ENCODE results near the genes SP140 and PSMD1.

GRCh38 chr2:229339580-229339836 is 68.4 kb upstream of the PID1 start:
- PRO-cap, 2 experiments: no peak in any of the 2 experiments

DNA sequence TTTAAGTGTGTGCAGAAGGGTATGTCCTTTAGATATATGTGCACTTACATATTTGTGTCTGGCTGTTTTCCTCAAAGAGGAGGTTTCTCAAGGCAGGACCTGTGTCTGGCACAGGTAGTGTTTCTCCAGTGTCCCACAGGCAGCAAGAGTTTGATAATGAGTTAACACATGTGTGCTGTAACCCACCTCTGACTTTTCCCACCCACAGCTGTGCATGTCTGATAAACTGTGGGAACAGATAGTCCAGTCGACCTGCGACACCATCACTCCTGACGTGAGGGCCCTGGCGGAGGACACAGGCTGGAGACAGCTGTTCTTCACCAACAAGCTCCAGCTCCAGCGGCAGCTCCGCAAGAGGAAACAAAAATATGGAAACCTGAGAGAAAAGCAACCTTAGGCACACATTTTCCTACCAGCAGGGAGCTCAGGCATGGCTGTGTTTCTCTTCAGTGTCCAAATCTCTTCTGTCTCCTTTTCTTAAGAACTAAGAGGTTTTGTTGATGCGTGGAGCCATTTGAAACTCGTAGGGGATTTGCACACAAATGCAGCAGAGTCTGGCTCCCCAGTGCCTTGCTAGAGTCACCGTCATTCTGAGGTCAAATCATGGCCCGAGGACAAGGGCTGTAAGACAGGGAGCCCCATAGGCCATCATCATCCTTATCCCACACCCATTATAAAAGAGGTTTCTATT is 58.1 kb downstream of the SLC16A14 start:
- PRO-cap, 2 experiments: no peak in any of the 2 experiments

GRCh38 chr2:230170278-230170974 is 49.4 kb downstream of the SP110 start:
- PRO-cap, 2 experiments: no peak in any of the 2 experiments

DNA sequence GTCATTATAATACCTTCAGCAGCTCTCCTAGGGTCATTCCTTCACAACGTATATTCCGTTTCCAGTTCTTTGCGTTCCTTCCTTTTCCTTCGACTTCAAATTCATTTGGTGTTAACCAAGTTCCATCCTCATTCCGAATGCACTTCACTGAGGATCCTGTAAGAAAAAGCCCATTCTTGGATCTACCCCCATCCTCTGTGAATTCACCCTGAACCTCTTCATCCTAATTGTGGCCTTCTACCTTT is 42.3 kb downstream of the SP110 start:
- PRO-cap, 2 experiments: no peak in any of the 2 experiments

GRCh38 chr2:230225371-230226257 is at the start of gene SP140:
Gene SP140, plus strand, starts transcription at chr2:230225736.
- PRO-cap, 2 experiments: peak in 2 of 2 experiments; most common plus-strand start chr2:230225766 (in 2); most common minus-strand start chr2:230225433 (in 1)

DNA sequence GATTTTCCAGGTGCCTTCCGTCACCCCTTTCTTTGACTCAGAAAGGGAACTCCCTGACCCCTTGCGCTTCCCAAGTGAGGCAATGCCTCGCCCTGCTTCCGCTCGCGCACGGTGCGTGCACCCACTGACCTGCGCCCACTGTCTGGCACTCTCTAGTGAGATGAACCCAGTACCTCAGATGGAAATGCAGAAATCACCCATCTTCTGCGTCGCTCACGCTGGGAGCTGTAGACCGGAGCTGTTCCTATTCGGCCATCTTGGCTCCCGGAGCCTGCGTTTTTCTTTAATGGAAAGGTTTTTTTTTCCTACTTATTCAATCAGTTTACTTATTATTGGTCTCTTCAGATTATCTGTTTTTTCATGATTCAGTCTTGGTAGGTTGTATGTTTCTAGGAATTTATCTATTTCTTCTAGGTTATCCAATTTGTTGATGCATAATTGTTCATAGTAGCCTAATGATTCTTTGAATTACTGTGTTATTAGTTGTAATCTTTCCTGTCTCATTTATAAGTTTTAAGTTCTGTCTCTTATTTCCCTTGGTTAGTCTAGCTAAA is 15.3 kb downstream of the SP140L start:
- PRO-cap, 2 experiments: no peak in any of the 2 experiments

DNA sequence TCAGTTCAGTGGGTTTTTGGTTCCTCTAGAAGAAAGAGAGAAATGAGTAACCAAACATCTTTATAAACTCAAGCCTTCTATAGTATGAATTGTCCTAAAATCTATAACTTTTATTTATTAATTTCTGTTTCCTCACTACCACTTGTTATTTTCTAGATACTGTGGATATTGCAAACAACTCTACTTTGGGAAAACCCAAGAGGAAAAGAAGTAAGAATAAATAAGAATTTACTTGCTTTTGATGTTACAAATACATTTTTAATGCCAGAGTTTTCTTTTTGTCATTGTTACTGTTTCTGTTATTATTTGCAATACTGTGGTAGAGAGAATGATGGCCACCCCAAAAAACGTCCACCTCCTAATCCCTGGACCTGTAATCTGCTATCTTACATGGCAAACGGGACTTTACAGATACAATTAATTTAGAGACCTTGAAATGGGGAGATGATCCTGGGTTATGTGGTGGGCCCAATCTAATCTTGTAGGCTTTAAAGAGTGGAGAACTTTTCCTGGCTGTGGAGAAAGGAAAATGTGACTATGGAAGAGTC is 44.5 kb upstream of the SP100 start:
- PRO-cap, 2 experiments: no peak in any of the 2 experiments

GRCh38 chr2:230409339-230409548 is 6.8 kb upstream of the SP100 start:
- PRO-cap, 2 experiments: no peak in any of the 2 experiments

GRCh38 chr2:230409638-230409934 is 6.4 kb upstream of the SP100 start:
- PRO-cap, 2 experiments: no peak in any of the 2 experiments

- PRO-cap, 2 experiments: peak in 2 of 2 experiments; most common plus-strand start chr2:230448329 (in 2); most common minus-strand start chr2:230448153 (in 1)
These were observed 32.1 kb downstream of the SP100 start for GRCh38 chr2:230448011-230448638.

GRCh38 chr2:230687371-230687760 is 25.3 kb upstream of the CAB39 start:
- PRO-cap, 2 experiments: no peak in any of the 2 experiments

DNA sequence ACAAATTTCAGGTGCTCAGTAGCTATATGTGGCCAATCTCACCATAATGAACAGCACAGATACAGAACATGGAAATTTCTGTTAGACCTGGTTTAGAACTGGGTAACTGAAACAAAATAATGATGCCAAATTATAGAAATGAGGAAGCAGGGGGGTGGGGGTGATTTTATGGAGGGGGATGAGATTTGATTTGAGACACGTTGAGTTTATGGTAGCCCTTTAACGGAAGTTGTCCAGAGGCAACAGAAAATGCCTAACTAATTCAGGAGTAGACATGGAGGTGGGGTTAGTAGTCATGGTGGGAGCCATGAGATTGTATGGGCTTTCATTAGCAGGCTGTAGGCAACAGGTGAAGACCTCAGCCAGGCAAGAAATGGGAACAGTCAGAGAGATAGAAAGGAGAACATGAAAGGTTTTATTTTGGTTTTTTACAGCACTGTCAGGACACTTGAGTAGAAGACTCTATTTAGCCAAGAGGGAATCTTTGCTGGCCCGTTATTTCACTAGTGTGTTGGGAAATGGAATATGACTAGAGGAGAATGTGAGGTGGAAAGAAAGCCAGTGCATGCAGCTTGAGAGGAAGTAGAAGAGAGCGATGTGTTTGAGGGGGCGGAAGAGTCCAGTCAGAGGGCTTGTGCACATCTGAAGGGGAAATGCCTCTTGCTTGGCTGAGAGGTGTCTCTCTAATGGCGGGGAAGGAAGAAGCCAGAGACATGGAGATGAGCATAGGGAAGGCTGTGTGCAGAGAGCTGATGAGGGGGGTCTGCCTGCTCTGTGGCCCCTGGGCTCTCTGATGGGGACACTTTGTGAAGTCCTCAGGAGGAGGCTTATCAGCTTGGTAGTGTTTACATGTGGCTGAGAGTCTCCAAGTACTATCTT is 67.1 kb upstream of the ITM2C start:
- PRO-cap, 2 experiments: no peak in any of the 2 experiments

- PRO-cap, 2 experiments: no peak in any of the 2 experiments
These were observed 3.9 kb upstream of the PSMD1 start for GRCh38 chr2:231052621-231053323.

- PRO-cap, 2 experiments: peak in 2 of 2 experiments; most common plus-strand start chr2:231056920 (in 2); most common minus-strand start chr2:231057012 (in 1)
These were observed at the start of gene PSMD1 for GRCh38 chr2:231056233-231057591. Gene PSMD1, plus strand, starts transcription at chr2:231056867.

DNA sequence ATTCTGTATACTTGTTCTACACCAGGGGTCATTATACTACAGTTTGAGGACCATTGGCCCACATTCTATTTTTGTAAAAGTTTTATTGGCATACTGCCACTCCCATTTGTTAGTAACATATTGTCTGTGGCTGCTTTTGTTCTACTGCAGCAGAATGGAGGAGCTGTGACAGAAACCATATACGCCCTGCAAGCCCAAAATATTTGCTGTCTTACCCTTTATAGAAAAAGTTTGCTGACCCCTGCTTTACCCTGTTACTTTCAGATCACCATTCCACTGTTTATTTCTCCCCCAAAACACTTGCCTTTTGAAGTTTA is 14.2 kb downstream of the HTR2B start:
- PRO-cap, 2 experiments: no peak in any of the 2 experiments

DNA sequence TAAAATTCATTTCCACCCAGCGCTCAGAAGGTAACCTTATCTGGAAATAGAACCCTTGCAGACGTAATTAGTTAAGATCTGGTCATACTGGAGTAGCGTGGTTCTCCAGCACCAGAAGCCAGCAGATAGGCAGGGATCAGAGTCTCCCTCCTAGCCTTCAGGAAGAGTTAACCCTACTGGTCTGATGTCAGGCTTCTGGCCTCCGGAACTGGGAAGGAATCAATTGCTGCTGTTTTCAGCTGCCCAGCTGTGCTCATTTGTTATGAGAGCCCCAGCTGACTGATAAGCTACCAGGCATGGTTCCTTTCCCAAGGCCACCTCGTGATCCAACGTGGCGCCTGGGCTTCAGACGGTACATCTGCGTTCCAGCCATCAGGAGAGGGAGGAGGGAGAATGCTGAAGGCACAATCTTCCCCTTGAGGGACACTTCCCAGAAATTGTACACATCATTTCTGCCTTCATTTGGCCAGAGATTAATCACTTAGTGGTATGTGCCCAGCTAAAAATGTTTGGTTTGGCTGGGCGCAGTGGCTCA is 10.8 kb upstream of the ARMC9 start:
- PRO-cap, 2 experiments: no peak in any of the 2 experiments

GRCh38 chr2:231270007-231271229 is 72.0 kb downstream of the ARMC9 start:
- PRO-cap, 2 experiments: no peak in any of the 2 experiments

DNA sequence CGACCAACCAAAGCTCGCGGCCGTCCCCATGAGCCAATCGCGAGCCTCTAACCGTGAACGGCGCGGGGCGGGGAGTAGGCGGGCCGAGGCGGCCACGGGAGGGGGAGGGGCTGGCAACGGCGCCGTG is 135 bp upstream of the NCL start:
- PRO-cap, 2 experiments: peak in 1 of 2 experiments; most common minus-strand start position 49 of the sequence (in 1)

GRCh38 chr2:231464683-231465712 is 714 bp upstream of the NCL start:
- PRO-cap, 2 experiments: peak in 2 of 2 experiments; most common plus-strand start chr2:231464763 (in 2)

GRCh38 chr2:231576938-231577263 is 15.8 kb upstream of the TEX44 start:
- PRO-cap, 2 experiments: no peak in any of the 2 experiments